ENCODE measurements around a stretch of chr9.

GRCh38 chr9:114004105-114004740 is 73.9 kb downstream of the AMBP start:
- RRBS = no CpG with 5 or more reads among the region's 17 CpGs

GRCh38 chr9:114055048-114055330 is 23.1 kb downstream of the AMBP start:
- RRBS = 87% methylated on average over 7 of the region's 13 CpGs

DNA sequence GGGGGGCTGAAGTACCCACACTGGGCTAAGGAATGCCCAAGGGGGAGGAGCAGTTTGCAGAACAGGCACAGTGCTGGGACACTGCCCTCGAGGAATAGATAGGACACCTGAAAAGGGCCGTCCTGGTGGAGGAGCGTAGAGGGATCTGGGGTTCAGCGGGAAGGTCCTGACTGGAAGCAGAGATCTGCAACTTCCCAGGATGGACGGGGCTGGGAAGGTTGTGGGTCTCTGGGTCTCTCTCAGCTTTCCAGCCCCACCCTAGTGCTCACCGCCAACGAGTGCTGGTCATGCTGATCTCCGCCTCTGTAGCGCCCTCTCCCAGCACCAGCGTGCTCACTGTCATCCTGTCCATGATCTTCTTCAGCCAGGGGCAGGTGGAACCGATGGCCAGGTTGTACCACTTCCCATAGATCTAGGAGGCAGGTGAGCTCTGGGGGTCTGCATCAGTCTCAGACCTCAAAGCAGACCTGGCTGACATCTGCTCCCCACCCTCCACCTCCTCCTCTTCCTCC is 1.7 kb downstream of the AMBP start:
- RRBS = no CpG with 5 or more reads among the region's 11 CpGs

DNA sequence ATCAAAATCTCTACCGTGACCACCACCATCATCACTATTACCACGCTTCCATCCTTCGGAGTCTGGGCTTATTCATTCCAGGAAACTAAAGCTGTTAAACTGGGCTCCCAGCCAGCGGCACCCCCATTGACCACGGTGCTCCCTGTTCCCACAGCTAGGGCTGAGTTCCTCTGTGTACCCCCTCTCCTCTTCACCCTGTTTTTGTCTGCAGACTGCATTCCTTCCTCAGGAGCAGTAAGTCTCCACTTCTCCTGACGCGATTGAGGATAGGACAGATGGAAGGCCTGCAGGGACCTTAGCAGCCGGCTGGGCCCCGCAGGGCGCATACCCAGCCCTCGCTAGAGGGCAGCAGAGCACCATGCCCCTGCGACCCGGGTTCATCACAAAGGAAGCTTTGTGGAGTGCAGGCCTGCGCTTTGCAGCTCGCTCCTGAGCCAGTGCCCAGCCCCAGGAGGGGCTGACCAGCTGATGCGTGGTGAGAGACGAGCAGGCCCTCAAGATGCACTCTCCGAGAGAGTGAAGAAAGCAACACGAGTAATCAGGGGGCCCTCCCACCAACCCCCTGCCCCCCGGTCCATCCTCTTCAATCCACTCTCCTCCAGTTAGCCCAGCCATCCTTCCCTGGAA is 8.8 kb upstream of the KIF12 start:
- RRBS = 6% methylated on average over 6 of the region's 20 CpGs

DNA sequence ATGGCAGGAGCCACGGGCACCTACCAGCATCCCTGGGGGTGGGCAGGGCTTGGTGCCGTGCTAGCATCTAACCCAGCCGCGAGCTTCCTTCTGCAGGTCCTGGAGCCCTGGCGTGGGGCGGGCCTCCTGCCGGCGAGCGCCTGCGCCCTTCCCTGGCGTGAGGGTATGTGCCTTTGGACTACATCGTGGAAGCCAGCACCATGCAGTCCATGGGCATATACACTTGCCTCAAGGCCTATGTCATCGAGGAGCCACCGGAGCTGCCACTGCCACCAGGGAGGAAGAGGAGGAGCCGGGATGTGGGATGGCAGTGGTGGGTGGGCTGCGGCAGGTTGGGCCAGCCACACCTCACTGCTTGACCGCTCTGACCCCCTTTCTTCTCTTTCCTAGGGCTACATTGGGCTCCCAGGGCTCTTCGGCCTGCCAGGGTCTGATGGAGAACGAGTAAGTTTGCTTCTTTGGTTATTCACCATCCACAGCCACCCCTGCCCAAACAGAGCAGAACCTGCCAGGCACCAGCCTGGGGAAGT is 54.0 kb downstream of the COL27A1 start:
- RRBS = 100% methylated on average over 1 of the region's 19 CpGs

DNA sequence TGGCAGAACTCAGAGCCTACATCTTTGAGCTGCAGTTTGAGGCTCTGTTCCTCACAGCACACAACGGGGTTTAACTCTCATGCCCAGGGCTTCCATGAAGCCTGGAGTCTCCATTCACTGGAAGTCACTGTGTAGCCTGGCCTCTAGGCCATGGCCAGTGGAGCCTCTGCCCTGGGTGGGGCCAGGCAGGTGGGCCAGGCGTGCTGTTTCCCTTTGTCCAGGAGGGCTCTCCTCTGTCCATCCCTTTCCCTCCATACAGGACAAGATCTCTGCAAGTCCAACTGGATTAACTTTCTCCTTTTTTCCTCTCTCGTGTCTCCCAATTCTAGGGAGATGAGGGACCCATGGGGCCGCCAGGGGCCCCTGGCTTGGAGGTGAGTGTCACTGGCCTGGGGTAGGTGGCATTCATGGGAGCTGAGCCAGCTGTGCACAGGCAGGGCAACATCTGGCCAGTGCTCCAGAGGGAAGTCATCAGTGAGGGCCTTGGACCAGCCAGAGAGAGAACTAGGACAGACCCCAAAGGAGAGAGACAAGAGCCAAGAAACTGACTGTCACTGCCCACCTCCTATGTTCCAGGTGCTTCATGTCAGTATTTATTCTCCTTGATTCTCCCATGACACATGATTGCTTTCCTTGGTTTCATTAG is 80.9 kb upstream of the ORM1 start:
- RRBS = no CpG with 5 or more reads among the region's 4 CpGs

DNA sequence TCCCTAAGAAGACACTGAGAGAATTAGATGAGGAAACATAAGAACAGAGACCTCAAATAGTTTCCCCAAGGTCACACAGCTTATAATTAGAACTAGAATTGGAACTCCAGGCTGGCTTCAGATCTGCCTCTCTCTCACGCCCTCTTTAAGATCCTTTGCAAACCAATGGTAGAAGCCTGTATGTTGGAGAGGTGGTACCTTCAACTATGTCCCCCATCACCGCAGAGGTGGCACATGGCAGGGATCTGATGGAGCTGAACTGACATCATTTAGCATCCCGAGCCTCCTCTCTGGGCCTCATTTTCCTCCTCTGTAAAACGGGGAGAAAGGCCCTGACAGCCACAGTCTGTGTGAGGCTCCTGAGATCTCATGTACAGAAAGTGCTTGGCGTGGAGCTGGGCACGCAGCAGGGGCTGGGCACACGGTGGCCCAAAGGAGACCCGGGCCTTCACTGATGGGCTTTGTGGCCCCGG is 1.4 kb downstream of the ORM2 start:
- RRBS = no CpG with 5 or more reads among the region's 9 CpGs

- RRBS = no CpG with 5 or more reads among the region's 19 CpGs
Measured at GRCh38 chr9:114348506-114349580, 19.2 kb downstream of the ORM2 start.

DNA sequence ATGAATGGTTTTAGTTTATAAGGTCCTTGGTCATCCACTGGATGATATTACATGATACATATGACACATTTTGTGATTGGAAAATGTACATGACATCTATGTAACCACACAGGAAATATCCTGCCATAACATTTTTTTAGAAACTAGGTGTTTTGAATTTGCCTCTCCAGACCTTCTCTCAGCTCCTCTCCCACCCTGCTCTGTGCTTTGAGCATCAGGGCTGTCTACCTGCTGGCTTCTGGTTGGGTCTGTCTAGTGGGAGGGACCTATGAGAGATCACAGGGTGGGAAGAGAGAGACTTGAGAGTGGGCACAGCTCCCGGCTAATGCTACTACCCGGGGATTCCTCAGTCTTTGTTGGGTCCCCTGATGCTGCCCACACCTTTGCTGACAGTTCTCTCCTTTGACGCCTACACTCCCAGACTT is 24.3 kb downstream of the AKNA start:
- RRBS = no CpG with 5 or more reads among the region's 3 CpGs

DNA sequence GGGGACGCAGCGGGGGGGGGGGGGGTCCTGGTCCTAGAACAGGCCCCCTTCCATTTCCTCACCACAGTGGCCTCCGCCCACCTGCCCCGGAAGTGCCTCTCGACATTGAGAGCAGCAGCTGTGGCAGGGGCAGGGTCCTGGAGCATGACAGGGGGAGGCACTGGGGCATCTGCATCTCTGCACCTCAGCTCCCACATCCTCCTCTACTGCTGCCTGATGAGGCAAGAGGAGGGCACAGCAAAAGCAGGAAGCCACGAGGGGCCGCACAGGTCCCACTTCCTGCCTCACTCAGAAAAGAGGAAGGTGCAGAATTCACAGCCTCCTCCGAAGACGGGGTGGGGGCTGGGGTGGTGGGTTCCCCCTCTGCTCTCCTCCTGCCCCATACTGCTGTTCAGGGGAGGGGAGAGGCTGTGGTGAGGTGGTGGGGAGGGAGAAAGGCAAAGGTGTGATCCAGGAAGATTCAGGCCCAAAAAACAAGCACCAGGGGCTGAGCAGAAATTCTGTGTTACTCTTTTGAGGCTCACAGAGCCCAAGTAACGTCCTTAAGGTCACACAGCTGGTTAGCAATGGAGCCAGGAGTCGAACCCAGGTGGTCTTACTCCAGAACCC is 14.7 kb downstream of the AKNA start:
- RRBS = no CpG with 5 or more reads among the region's 11 CpGs

DNA sequence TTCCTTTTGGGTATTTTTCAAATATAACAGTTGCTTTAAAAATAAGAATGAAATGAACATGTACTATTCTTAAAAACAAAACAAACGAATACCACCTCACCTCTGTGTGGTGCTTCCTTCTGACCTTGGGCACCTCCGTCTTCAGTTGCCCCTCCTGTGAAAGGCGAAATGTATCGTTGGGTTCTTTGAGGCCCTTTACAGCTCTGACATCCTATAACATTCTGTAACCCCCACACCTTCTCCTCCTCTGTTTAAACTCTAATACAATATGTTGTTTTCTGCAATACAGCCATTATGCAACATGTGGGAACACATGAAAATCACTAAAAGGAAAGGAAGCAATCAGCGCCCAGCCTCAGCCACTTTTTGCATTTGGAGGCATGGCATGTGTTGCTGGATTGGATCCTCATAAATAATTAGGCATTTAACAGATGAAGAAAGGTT is 6.5 kb upstream of the AKNA start:
- RRBS = no CpG with 5 or more reads among the region's 5 CpGs

DNA sequence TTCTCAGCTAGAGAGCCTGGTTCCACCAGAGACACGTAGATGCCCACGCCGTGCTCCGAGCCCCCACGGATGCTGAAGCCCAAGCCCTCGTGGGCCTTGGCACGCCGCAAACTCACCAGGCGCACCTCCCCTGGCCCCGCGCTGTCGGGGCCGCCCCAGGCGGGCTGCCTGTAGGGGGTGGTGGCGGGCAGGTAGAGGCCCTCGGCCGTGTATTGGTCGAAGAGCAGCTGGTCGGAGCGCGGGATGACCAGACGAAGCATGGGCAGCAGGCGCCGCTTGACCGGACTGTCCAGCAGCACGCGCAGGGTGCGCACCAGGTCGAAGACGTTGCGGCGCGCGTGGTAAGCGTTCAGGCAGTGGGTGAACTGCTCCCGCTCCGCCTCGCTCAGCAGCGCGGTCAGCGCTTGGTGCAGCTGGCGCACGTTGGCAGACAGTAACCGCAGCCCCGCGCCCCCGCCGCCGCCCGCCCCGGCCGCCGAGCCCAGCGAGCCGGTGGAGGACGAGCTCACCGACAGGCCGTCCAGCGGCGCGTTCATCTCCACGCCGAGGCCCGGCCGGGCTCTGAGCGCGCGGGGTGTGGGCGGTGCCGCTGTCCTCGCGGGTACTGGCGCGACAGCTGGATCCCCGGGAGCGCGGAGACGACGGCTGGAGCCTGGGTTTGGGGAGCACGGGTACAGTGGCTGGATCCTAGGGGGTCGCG is 857 bp downstream of the WHRN start:
- RRBS = 2% methylated on average over 27 of the region's 82 CpGs

DNA sequence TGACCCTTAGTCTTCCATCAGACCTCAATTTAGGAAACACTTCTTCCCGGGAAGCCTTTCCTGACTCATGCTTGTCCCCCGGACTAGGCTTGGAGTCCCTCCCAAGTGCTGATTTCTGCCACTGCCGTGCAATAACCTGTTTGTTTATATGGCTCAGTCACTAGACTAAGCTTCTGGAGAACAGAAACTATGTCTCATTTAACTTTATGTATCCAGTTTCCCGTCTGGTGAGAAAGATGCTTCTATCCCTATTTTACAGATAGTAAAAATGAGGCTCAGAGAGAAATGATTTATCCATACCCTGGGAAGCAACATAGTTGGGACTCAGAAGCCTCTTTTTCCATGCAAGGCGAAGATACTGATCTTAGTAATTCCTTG is 1.5 kb downstream of the ATP6V1G1 start:
- RRBS = no CpG with 5 or more reads among the region's 5 CpGs

DNA sequence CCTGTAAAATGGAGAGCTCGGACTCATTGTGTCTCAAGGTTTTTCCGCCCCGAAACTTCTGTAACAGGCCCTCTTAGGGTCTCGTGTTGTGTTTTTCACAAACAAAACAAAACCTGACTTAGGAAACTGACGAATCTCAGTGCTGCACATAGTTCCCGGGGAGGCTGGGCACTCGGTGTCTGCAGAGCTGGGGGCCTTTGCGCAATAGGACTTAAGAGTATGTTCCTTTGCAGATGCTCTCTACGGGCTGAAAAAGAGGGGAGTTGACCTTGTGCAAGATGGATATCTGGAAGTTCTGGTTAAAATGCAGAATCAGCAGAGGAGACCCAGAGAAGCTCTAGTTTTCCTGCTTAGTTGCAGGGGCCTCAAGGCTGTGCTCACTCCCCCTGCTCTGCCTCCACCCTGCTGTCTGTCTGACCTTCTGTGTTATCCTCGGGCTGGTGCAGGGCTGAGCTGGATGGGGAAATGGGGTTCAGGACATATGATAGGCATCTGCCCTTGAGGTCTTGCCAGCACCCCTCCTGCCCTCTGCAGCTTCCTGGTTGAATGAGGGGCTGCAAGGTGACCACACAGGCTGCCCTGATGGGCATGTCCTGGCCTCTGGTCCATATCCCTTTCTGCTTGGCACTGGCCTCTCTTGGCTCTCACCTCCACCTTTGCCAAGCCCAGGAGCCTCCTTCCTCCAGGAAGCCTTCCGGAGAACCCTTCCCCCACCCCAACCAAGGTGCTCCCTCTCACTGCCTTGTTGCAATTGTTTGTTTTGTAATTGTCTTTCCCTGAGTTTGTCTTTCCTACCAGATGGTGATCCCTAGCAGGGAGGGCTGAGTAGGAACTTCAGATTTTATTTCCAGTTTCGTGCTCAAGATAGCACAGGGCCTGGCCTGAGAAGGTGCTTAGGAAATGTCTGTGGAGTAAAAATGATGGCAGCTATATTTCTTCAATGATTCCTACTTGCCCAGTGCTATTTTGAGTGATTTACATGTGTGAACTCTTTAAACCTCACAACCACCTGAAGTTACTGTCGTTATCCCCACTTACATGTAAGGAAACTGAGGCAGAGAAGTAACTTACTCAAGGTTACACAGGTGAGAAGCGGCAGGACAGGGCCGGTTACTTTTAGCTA is 1.3 kb downstream of the TMEM268 start:
- RRBS = no CpG with 5 or more reads among the region's 15 CpGs

DNA sequence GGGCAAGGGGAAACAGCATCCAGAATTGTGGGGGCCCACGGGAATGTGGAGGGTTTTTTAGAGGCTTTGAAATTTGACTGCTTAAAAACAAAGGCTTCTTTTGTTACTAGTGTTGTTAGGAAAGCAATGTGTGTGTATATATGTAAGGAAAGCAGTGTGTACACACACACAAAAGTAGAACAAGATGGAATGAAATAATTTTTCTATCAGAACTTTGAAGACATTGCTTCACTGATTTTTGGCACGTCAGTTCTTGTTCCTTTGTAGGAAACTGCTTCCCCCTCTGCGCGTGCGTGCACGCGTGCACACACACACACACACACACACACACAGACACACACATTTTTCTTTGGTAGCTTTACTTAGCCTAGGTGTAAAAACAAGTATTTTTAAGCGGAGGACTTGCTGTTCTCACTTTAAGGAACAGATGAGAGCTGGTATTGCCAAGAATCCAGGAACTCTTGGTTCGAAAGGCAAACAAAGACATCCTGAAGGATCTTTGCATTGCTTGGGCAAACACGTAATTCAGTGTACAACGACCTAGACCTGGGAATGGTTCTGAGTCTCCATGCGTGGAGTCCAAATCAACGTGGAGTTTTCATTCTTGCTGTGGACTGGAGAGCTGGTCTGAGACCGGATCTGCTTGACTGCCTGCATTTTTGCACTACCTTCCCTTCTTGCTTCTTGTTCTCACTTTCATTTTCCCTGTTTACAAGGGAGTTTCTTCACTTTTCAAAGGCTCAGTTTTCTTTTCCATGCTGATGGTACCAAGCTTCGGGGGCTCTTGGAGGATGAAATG is 8.1 kb downstream of the TMEM268 start:
- RRBS = no CpG with 5 or more reads among the region's 15 CpGs

DNA sequence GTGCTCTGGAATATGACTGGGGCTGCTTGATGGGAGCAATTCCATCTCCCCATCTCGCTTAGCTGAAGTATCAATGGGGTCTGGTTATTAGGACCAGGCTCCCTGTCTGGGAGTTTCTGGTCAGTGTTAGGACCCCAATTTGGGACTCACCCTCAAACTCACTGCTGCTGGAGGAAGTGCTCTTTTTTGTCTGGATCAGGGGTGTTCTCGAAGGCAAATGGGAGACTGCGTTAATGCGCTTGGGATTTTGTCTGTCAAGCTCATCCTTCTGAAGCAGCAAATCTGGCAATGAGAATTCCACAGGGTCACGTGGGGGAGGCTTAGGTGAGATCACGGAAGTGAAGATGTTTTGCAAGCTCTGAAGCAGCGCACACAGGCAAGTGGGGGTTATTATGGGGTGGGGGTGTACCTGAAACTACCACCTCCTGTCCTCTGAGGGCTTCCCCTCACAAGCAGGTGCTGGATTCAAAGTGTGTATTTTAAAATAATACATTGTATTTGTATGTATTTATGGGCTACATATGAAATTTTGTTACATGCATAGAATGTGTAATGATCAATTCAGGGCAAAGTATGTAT is 10.5 kb upstream of the TEX53 start:
- RRBS = no CpG with 5 or more reads among the region's 7 CpGs

DNA sequence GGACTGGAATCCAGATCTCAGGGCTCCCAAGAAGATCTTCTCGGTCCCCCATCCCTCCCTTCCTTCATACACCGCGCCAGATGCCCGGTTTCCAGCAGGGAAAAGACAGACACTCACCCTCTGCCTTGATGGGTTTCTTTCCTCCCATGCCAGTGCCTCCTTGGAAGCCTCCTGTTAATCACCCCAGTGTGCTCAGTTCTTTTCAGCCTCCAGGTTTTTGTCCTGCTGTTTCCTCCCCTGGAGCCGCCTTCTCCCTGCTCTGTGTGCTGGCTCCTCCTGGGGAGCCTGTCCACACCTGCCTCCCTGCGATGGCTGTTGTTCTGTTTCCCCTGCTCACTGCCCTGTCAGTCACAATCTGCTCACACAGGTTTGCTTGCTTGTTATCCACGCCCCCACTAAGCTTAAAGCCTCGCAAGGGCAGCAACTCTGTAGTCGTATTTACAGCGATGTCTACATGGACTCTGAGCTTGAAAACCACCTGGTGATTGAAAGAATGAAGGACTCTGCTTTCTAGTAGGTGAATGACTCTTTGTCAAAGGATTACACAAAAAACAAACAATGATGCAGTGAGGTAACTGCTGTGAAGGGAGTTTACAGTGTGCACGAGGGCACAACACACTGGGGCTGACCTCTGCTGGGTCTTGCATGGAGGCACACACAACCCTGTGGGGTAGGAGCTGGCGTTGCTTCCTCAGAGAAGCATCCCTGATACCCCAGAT is 39.5 kb upstream of the TEX48 start:
- RRBS = no CpG with 5 or more reads among the region's 12 CpGs

- RRBS = no CpG with 5 or more reads among the region's 1 CpG
Measured at GRCh38 chr9:114893039-114893599, 37.3 kb downstream of the TNFSF8 start.

- RRBS = no CpG with 5 or more reads among the region's 14 CpGs
Measured at GRCh38 chr9:115084022-115084655, 33.8 kb downstream of the TNC start.

- RRBS = no CpG with 5 or more reads among the region's 1 CpG
Measured at GRCh38 chr9:115117150-115117656, 754 bp downstream of the TNC start.